Adrenal gland (tissue), 7 donors: ENCODE data around the genes CUL7 and ABCC10.

DNA sequence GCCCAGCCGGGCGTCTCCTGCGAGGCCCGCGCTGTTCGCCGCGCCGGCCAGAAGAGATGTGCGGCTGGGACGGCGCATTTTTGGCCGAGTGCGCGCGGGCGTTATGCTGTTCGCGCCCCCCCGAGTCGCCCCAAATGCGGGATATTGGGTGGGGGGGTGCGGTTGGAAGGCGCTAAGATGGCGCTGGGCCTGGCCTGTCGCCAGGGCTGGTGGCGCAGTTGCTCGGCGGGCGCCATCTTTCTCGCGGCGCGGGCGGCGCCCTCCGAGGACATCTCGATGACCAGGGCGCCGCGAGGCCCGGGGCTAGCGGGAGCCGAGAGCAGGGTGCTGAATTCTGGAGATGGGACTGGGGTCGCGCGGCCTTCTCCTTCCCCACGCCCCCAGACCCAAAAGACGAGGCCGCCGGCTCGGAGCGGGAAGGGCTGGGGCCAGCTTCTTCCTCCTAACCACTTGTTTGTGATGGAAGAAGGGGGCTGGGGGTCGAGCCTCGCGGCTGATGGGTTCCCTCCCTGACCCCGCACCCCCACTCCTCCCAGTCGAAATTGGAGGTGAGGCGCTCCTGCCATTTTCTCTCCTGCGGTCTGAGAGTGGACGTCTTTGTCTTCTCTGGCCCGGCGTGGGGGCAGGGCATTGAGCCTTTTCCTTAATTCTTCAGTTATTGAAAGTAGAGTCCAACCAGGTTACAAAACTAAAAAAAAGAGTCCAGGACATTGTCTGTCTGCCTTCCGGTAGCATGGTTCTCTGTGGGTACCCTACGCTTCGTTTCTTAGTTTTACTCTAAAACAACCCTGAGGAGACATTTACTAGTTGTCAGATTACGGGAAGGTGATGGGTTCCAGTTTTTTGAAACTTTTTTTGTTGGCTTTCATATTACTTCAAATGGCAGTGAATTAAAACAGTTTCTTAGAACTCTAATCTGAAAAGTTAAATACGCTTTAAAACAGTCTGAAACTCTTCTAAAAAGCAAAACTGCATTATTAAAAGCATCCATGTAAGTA, 1.7 kb downstream of the BICRAL start:
- PRO-cap, 3 experiments = peak in 3 of 3 experiments; most common plus-strand start position 244 of the sequence (in 2); most common minus-strand start position 135 of the sequence (in 2)
- RAMPAGE, long total RNA, 4 experiments = start-site peak on the plus strand in 1 of 4 experiments, centred at position 235 of the sequence, 8 reads per replicate
- RRBS = 1% methylated on average over 19 of the region's 68 CpGs

- PRO-cap, 3 experiments = no peak in any of the 3 experiments
- RAMPAGE, long total RNA, 4 experiments = no peak in any of the 4 experiments
- RRBS = no CpG with 5 or more reads among the region's 7 CpGs
Measured at GRCh38 chr6:43046562-43046926, 7.1 kb downstream of the CUL7 start.

GRCh38 chr6:43053206-43054154, at the start of gene CUL7:
Gene CUL7, minus strand, starts transcription at chr6:43053851.
- PRO-cap, 3 experiments = peak in 3 of 3 experiments; most common plus-strand start chr6:43054011 (in 3); most common minus-strand start chr6:43053799 (in 2)
- RAMPAGE, long total RNA, 4 experiments = no peak in any of the 4 experiments
- RRBS = 2% methylated on average over 6 of the region's 62 CpGs

DNA sequence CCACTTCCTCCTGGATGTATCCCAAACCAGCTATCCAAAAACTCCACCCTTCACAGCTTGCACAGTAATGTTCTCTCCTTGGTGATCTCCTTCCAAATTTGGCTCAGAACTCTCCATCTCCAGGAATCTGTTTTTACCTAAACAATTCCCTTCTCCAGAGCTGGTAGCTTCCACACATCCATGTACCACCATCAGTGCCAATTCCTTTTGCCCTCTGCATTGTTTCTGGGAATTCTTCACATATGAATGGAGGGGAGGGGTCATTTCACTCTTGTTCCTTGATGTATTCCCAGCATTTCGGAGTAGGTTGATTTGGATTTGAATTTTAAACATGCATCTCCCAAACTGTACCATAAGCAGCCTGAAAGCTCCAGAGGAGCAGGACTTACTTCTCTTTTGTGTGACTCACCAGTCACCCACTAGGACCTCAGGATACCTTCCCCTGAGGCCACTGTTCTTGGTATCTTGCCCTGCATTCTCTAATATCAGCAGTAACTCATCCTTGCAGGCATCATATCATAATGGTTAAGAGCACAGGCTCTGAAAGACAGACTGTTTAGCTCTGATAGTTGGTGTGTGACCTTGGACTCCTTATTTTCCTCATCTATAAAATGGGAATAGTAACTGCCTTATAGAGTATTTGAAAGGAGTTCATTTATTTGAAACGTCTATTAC, 766 bp downstream of the MRPL2 start:
- PRO-cap, 3 experiments = no peak in any of the 3 experiments
- RAMPAGE, long total RNA, 4 experiments = no peak in any of the 4 experiments
- RRBS = no CpG with 5 or more reads among the region's 2 CpGs

GRCh38 chr6:43060088-43060732, 779 bp downstream of the KLC4 start:
- PRO-cap, 3 experiments = peak in 2 of 3 experiments; most common minus-strand start chr6:43060143 (in 1)
- RAMPAGE, long total RNA, 4 experiments = no peak in any of the 4 experiments
- RRBS = no CpG with 5 or more reads among the region's 11 CpGs

DNA sequence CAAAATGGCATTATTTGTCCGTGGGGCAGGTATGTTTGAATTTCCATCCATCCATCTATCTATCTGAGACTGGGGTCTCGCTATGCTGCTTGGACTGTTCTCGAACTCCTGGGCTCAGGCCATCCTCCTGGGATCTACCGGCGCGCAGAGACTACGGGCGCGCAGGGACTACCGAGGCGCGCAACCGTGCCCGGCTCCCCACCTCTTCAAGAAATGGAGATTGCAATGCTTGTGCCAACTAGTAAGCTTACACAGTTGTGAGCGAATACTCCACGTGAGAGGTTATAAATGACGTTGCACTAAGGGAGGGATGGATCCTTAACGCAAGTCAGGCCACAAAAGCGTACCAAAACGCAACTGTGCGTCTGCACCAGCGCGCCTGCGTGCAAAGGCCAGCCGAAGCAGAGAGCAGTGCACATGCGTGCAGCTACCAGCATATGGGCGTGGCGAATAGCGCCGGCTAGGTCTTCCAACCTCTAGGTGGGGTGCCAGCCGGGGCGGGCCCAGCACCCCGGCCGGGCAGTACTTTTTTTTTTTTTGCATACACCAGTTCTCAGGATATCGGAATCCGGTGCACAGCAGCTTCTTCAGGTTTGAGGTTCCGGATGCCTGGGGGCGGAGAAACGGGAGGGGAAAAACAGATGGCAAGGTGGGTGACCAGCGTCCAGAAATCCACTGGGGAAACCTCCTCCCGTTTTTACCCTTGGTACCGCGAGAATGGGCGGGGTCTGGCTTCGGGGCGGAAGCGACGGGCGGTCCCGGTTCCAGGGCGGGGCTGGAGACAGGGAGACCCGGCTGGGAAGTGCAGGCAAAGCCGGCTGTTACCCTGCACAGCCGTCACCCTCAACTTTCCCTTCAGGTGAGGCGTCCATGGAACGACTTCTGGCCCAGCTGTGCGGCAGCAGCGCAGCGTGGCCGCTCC, at the start of gene ABCC10:
Gene ABCC10 (plus strand): TSS at position 433 of the 922 bp plus-strand sequence.
- PRO-cap, 3 experiments = peak in 3 of 3 experiments; most common plus-strand start position 436 of the sequence (in 2); most common minus-strand start position 214 of the sequence (in 3)
- RAMPAGE, long total RNA, 4 experiments = start-site peak on the plus strand in 4 of 4 experiments, centred at positions 453 to 769 of the sequence, 38 to 106 reads per replicate
- RRBS = 10% methylated on average over 13 of the region's 60 CpGs

- PRO-cap, 3 experiments = no peak in any of the 3 experiments
- RAMPAGE, long total RNA, 4 experiments = no peak in any of the 4 experiments
- RRBS = no CpG with 5 or more reads among the region's 24 CpGs
Measured at GRCh38 chr6:43455716-43456238, 429 bp upstream of the DLK2 start.

GRCh38 chr6:43512692-43513086, 2.5 kb upstream of the LRRC73 start:
- PRO-cap, 3 experiments = no peak in any of the 3 experiments
- RAMPAGE, long total RNA, 4 experiments = no peak in any of the 4 experiments
- RRBS = no CpG with 5 or more reads among the region's 3 CpGs

DNA sequence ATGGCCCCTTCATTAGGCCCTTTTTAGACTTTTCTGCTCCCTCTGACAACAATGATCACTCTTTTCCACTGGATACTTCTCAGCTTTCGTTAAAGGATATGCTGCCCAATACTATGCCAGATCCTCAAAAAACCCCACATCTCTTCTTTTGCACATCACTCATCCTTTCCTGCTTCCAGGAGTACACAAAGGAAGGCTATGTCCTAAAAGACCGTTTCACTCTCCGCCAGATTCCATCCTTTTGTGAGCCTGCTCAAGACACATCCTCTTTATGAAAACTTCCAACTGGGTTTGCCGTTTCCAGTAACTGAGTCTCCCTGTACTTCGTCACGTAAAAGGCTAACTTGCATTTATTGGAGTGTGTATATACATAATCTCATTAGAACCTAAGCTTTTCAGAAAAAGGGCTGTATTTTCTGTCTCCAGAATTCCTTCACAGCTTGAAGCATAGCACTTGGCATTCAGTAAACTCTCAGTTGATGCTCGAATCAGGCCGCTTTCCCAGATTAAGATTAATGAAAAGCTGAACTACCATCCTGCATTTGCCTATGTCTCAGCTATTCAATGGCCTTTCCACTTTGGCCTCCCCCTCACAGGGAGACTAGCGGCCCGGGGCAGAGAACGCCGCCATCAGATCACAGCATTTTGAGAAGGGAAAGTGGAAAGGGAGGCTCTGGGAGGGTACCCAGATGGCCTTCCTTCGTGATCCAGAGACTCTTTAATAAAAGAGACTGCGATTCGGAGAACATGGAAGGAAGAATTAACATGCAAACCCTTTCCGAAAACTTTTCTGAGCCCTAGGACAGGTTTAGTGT, 779 bp downstream of the MRPS18A start:
- PRO-cap, 3 experiments = peak in 1 of 3 experiments; most common plus-strand start position 593 of the sequence (in 1)
- RAMPAGE, long total RNA, 4 experiments = no peak in any of the 4 experiments
- RRBS = no CpG with 5 or more reads among the region's 16 CpGs

DNA sequence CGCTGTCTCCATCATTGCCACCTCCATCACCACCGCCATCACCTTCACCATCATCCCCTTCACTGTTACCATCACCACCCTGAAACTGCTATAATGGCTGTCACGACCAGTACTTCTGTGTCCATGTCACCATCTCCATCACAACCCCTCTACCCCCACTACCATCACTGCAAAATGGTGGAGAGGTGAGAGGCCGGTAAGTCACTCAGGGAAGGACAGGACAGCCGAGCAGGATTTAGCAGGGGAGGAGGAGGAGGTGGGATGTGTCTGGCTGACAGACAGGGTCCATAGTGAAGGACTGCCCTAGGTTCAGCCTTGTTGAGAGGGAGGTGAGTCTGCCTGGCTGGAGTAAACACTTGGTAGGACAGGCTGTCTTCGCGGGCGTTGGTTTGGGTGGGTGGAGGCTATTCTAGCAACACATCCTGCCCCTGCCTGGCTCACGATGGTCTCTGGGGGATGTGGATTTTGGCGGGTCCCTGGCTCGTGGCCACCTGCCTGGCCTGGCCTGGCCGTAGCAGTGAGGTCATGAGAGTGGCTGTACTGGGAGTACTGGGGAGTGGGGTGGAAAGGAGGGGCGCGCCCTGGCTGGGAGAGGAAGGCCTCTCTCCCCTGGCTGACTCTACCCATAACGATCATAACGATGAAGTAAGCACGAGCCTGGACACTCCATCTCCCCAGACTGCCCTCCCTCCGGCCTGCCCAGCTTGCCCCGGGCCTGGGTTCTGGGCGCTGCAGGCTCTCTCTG, 30.1 kb upstream of the MRPS18A start:
- PRO-cap, 3 experiments = no peak in any of the 3 experiments
- RAMPAGE, long total RNA, 4 experiments = no peak in any of the 4 experiments
- RRBS = no CpG with 5 or more reads among the region's 20 CpGs

DNA sequence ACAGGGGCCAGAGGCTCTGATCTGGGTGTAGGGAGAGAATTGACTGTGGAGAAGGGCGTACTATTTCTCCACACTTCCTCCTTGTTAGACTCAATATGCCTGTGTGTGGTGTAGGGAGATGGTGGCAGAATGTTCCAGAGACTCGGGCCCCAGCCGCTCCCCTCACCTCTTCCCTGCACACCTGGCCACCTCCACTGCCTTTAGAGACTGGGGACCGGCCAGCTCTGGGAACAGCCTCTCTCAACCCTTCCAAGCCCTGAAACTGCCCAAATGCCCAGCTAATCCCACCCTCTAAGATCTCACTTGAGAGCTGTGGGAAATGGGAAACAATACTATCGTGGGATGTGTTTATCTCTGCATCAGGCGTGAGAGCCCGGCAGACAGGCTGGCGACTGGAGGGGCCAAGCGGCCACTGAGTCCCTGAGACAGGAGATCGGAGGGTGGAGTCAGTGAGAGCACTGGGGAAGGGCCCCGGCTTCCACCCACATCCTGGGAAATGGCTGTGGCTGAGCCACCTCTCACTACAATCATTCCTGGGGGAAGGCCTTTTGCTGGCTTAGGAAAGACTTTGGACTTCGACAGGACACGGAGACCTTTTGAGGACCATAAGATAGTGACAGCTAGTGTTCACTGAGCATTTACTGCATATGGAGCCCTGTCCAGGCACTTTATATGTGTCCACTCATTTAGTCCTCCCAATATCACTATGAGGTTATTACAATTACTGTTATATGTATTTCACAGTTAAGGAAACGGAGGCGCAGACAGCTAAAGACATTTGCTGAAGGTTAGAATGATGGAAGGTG, 31.0 kb upstream of the MRPS18A start:
- PRO-cap, 3 experiments = no peak in any of the 3 experiments
- RAMPAGE, long total RNA, 4 experiments = no peak in any of the 4 experiments
- RRBS = 69% methylated on average over 4 of the region's 15 CpGs

GRCh38 chr6:43768104-43768545, 1.9 kb upstream of the VEGFA start:
- PRO-cap, 3 experiments = no peak in any of the 3 experiments
- RAMPAGE, long total RNA, 4 experiments = no peak in any of the 4 experiments
- RRBS = no CpG with 5 or more reads among the region's 4 CpGs

DNA sequence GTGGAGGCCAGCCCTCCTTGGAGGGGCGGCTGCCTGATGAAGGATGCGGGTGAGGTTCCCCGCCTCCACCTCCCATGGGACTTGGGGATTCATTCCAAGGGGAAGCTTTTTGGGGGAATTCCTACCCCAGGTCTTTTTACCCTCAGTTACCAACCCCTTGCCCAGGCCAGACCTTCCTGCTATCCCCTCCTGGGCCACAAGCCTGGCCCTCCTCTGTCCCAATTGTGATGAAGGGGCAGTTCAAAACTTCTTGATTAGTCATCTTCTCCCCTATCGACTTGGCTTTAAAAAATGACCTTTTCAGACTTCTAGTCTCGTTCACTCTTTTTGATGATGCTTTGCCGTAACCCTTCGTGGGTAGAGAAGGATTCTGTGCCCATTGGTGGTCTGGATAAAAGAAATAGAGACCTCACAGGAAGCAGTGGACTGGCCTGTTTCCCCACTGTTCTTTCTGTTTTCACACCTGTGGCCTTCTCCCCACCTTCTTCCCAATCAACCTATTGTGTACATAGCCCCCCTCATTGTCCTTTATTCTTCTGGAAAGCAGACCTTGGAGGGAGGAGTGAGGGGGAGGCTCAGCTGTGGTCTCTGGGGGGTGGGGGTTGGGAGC, 5.5 kb downstream of the VEGFA start:
- PRO-cap, 3 experiments = peak in 1 of 3 experiments; most common plus-strand start position 409 of the sequence (in 1); most common minus-strand start position 215 of the sequence (in 1)
- RAMPAGE, long total RNA, 4 experiments = no peak in any of the 4 experiments
- RRBS = no CpG with 5 or more reads among the region's 7 CpGs

DNA sequence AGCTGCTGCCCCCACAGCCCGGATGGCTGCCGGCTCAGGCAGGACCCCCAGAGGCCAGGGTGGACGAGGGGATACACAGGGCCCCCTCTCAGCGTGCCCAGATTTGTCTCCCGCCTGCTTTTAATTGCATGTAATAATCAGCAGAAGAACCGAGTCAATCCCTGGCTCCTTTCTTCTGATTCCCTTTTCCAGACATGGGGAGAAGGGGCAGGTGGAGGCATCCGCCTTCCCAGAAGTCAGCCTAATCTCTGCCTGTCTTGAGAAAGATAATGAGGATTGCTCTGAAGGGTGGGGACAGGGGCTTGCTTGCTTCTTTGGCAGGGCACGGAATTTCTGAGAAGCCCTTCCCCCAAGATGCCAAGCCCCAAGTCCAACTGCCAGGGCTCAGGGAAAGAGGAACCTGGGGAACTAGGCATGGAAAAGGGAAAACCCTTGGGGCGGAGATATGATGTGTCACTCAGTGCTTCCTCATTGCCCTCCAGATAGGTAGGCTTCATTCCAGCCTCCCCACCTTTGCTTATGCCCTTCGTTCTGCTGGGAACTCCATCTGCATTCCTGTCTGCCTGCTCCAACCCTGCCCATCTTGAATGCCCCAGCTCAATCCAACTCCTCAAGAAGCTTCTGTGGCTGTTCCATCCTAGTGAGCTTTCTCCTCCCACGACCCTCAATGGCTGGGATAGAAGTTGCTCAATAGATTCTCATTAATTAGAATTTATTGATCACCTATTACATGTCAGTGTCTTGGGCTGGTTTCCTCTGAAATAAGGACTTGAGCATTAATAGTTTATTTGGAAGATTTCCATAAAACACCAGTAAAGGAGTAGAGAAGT, 61.1 kb downstream of the VEGFA start:
- PRO-cap, 3 experiments = no peak in any of the 3 experiments
- RAMPAGE, long total RNA, 4 experiments = no peak in any of the 4 experiments
- RRBS = no CpG with 5 or more reads among the region's 11 CpGs

DNA sequence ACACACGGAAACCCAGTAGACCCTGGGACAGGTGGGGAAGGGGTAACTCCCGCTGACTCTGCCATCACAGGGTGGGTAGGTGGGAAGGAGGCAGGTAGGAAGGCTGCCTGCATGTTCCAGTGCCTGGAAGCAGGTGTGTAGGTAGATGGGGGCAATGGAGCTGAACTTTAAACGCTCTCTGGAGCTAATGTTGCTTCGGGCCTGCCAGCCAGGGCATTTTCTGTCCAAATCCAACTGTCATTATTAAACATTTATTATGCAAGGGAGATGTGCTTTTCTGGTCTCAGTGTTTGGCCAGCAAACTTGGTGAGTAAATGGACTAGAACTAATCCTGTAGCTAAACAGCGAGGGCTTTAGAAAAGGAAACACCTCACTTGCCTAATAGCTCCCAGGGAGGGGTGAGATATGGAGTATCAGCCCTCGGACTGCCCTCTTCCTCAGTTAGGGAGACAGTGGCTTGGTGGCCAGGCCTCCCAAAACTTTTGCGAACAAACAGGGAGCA, 130.9 kb downstream of the VEGFA start:
- PRO-cap, 3 experiments = no peak in any of the 3 experiments
- RAMPAGE, long total RNA, 4 experiments = no peak in any of the 4 experiments
- RRBS = no CpG with 5 or more reads among the region's 7 CpGs

- PRO-cap, 3 experiments = no peak in any of the 3 experiments
- RAMPAGE, long total RNA, 4 experiments = no peak in any of the 4 experiments
- RRBS = no CpG with 5 or more reads among the region's 7 CpGs
Measured at GRCh38 chr6:43989611-43990083, 137.6 kb downstream of the MRPL14 start.

DNA sequence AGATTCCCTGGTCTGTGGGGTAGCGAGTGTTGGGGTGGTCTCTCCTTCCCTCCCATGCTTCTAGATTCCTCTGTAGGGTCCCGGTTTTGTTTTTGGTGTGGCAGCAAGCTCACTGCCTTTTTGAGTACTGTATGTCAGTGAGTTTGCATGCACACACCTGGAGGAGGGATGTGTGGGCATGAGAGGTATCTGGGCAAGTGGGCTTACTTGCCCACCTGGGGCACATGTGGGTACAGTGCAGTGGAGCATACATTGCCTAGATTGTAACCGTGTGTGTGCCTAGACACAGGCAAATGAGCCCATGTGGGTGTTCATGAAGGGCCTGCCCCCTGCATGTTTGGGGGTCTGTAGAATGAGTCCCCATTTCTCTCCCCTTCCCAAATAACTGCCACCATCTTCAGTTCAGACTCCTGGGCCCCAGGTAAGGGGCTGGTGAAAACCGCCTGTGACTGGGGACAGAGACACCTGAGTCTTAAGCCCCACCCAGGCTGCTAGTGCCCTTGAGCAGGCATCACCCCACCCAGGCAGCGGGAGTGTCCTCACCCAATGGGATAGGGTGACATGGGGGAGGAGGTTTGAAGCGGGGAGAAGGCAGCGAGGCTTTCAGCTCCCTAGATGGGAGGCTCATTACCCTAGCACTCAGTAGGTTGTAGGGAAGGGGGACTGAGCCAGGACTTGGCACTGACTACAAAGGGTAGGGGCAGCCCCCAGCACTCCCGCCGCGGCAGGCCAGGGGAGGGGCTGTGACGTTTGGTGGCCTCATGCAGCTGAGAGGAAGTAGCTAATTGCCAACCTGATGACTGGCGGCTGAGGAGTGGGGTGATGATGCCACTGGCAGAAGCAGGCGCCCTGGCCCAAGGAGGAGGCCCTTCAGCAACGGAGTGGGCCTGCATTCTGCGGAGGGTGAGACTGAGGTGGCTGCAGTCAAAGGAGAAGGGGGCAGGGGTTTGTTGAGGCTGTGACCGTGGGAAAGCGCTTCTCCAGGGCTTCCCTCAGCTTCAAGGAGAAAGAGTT, 127.1 kb downstream of the MRPL14 start:
- PRO-cap, 3 experiments = no peak in any of the 3 experiments
- RAMPAGE, long total RNA, 4 experiments = no peak in any of the 4 experiments
- RRBS = no CpG with 5 or more reads among the region's 17 CpGs

DNA sequence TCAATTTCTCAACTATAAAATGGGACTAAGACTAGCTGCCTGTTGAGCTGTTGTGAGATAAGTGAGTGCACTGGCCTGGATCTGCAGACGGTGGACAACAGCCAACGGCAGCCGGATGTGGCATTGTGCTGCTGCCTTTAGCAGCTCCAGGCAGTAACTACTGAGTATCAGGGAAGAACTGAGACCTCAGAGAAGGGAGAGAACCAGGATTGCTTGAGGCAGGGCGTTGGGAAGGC, 67.9 kb downstream of the MRPL14 start:
- PRO-cap, 3 experiments = peak in 3 of 3 experiments; most common plus-strand start position 86 of the sequence (in 2)
- RAMPAGE, long total RNA, 4 experiments = no peak in any of the 4 experiments
- RRBS = no CpG with 5 or more reads among the region's 4 CpGs

DNA sequence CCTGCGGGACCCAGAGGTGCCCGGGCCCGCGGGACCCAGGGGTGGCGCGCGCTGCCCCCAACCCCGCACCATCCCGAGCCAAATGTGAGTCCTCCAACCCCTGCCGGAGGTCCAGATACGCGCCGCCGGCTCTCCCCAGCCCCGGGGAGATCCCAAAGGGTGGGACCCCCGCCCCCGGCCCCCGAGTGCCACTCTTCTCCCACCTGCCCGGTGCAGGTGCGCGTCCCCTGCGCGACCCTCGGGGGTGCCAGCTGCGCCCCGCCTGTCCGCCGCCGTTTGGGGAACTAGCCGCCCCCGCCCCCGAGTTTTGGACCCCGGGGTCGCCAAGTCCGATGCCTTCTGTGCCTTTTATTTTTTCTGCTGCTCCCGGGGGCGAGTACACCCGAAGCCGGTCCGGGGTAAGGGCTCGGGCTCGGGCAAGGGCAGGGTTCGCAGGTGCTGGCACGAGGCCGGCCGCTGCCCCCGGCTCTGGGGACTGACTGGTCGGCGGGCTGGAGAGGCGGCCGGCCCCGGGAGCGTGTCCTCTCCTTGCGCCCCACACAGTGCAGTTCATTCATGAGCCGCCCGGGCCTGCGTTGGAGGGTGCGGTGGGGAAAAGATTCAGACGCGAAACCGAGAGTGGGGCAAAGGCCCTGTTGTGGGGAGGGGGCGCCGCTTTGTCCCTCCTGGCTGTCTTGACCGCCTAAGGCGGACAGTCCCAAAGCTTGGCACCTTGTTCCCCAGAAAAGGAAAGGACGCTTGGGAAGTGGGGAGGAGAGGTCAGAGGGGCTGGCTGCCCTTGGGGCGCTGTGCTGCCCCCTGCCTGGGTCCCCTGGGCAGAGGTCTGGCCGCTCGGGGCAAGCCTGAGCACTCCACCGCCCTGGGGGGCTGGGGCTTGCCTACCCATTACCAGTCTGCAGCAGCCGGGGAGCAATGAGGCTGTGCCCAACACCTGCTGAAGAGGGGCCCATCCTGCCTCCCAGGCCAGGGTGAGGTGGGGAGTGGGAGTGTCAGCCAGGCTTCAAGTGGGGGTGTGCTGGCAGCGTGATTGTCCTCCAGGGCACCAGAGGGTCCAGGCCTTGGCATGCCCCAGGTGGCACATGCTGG, 772 bp downstream of the TMEM63B start:
- PRO-cap, 3 experiments = peak in 3 of 3 experiments; most common plus-strand start position 552 of the sequence (in 2); most common minus-strand start position 544 of the sequence (in 3)
- RAMPAGE, long total RNA, 4 experiments = no peak in any of the 4 experiments
- RRBS = 2% methylated on average over 32 of the region's 72 CpGs

DNA sequence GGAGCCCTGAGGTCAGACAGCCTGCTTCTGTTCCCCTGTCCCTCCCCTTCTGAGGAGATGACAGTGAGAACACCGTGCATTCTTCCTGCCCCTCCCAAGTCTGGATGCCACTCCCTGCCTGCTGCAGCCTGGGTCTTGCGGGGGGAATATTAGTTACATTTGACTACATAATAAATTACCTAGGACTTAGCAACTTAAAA, 11.3 kb downstream of the CAPN11 start:
- PRO-cap, 3 experiments = peak in 1 of 3 experiments; most common minus-strand start position 51 of the sequence (in 1)
- RAMPAGE, long total RNA, 4 experiments = no peak in any of the 4 experiments
- RRBS = no CpG with 5 or more reads among the region's 2 CpGs